Myometrial cell (primary cell): ENCODE measurements around a stretch of chr6.

GRCh38 chr6:157832508-157833019 lies 9.5 kb downstream of the SNX9 start:
- RAMPAGE, long total RNA, result no peak

DNA sequence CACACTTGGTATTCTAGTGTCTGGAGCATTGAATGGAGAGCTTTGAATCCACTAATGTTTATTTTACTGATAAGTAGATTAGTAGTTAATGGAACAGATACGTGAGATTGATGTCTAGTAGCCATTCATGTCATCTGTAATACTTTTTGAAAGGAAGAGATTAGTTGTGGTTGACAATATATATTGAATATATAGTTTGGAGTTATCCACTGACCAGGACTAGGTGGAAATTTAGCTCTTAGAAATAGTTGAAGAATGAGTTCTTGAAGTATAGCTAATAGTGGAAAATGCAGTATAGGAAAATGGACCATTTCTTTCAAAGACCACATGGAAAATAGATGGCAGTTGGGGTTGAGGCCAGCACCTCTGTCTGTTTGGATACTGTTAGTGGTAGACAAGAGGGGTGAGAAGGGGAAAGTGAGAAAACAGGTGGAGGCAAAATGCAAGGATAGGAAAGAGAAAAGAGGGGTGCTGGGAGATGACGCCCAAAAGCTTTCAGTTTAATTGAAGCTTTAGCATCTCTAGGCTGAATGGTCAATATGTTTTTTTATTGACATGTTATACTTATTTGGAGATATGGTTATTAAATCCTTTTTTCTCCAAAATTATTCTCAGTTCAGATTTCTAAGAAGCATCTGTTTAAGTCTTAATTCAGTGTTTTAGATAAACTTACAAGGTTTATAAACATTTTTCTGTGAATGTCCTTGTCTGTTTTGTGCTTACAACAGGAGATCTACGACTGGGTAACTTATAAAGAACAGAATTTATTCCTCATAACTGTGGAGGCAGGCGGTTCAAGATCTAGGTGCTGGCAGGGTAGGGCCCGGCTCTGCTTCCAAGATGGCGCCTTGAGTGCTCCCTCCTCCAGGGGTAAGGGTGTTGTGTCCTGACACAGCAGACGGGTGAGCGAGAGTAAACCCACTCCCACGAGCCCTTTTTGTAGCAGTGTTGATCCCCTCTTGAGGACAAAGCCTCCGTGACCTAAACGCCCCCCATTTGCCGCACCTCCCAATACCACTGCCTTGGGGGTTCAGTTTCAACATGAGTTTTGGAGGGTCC lies 40.6 kb downstream of the SNX9 start:
- RAMPAGE, long total RNA, result no peak

GRCh38 chr6:157868773-157869292 lies 45.8 kb downstream of the SNX9 start:
- RAMPAGE, long total RNA, result no peak

- RAMPAGE, long total RNA, result no peak
Measured at GRCh38 chr6:157877516-157878601, 54.8 kb downstream of the SNX9 start.

- RAMPAGE, long total RNA, result no peak
Measured at GRCh38 chr6:157882114-157883018, 59.3 kb downstream of the SNX9 start.

GRCh38 chr6:157925228-157926289 lies 56.1 kb upstream of the SYNJ2 start:
- RAMPAGE, long total RNA, result no peak

GRCh38 chr6:157985289-157985871 lies 3.7 kb downstream of the SYNJ2 start:
- RAMPAGE, long total RNA, result no peak

DNA sequence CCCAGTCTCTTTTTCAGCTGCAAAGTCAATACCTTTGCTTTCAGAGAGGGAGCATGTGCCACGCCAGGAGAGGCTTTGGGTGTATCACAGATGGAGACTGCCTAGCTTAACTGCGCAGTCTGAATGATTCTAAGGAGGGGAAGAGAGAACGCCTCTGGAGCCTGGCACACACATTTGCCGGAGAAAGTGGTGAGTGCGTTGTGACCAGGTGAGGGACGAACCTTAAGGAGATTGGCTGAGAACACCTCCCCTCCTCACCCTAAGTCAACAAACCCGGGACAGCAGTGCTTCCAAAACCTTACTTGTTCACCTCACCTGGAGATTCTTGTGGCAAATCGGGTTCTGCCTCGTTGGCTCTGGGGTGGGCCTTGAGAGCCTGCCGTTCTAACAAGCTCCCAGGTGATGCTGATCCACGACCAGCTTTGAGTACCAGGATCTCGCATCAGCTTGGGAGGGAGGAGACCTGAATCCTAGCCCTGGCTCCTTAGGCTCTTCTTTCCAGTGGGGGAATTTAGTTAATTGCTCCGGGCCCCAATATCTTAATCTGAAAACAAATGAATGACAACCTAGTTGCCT lies 9.4 kb downstream of the SYNJ2 start:
- RAMPAGE, long total RNA, result no peak

DNA sequence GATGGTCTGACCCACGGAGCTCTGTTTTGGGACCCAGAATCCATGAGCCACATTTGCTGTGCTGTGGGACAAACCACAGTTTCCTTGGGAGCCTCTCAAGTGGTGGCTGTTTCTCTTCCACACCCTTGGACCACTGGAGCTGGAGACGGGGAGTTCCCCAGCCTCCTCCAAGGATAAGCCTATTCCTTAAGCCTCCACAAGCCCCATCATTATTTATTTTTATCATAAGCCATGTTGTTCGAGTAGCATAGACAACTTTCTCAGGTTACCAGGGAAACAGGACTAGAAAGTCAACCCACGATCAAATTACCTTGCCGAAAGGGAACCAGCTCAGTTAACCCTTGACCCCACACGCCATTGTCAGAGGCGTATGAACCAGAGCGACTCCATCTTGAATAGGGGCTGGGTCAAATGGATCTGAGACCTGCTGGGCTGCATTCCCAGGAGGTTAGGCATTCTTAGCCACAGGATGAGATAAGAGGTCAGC lies 22.2 kb downstream of the SYNJ2 start:
- RAMPAGE, long total RNA, result no peak

DNA sequence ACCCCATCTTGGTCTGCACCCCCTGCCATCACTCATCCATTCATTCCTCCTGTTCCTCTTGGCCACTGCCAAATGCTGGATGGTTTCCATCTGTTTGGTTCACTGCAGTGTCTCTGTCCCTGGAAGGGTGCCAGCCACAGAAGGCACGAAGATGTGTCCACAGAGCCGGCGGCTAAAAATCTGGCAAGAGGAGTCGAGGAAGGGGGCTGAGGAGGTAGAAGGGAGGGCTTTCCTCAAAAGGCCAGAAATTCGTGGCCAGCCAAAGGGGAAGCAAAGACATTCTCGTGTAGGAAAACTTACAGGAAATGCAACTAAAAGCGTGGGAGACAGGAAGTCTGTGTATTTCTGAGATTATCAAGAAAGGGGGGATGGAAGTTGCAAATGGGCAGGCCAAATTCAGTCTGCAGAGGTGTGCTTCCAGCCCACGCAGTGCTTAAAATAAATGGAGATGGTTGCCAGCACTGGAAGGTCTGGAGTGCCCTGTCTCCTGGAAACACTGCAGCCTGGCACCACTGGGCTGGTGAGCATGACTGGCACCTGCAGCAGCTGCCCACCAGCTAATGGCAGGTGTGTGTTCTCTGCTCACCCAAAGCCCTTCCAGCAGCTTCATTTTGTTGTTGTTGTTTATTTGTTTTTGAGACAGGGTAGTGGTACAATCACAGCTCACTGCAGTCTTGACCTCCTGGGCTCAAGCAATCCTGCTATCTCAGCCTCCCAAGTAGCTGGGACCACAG lies 27.8 kb downstream of the SYNJ2 start:
- RAMPAGE, long total RNA, result no peak

DNA sequence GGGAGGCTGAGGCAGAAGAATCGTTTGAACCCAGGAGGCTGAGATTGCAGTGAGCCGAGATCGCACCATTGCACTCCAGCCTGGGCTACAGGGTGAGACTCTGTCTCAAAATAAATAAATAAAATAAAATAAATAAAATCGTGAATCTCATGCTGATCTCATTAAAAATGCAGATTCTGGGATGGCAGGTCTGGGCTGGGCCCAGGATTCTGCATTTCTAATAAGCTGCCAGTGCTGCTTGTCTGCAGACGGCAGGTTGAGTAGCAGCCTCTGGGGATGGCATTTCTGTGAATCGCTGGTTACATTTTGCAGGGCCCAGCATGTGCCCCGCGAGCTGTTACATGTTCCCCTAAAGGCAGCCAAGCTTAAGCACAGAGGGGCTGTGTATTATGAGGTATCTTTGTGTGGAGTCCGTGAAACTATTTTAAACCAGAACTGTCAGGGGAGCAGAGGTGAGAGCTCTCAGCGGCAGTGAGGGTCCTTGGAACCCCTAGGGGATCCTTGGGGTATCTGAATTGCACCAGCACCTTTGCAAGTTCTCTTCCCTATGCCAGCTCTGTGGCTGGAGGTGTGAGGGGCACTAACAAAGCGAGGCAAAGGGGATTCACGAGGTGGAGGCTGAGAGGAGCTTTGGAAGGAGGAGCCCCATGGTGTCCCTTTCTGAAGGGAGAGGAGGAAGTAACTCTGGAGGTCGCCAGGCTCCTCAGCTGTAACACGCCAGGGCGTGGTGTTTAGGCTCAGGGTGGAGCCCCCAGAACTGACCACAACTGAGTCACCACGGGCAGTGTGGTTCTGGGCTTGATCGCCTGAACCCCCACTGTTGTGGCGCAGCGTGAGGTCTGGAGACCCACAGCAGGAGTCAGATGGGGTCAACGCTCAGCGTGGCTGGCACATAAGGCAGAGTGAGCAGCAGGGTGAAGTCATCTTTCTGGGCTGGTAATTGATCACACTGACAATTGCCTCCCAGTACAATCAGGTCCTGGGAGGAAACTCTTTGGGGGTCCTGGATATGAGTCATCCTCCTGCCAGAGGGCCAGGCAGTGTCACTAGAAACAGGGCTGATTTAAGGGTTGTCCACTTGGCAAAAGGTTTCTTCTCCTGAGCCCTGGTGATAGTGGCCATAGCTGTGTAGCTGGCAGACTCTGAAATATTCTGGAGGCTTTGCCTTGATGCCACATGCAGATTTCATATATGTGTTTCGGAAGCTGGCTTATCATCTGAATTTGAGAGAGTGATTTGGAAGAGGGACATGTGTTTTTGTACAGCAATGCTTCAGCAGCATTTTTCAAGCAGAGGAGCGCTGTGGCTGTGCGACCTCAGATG lies 49.6 kb downstream of the SYNJ2 start:
- RAMPAGE, long total RNA, result no peak

DNA sequence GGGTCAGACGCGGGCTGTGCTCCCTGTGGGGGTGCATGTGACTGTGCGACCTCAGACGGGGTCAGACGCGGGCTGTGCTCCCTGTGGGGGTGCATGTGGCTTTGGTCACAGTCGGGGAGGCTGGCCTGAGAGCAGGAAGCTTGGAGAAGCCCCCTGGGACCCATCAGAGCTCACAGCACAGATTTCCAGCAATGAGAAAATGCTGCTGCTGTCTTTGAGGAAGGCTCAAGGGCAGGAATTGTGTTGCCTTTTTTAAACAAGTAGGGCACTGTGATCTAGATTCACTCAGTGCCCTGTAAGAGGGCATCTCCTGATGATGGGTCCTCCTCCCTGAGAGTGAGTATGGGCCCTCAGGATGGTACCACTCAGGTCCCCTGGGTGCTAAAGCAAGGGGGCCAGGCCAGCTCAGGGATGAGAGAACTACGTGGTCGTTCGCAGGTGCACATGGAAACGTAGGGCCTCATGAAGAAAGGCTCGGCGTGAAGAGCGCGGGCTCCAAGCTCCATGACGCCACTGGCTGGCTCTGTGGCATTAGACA lies 50.5 kb downstream of the SYNJ2 start:
- RAMPAGE, long total RNA, result no peak

- RAMPAGE, long total RNA, result no peak
Measured at GRCh38 chr6:158039441-158040167, 57.9 kb downstream of the SYNJ2 start.

GRCh38 chr6:158042060-158043515 lies 60.9 kb downstream of the SYNJ2 start:
- RAMPAGE, long total RNA, result no peak

- RAMPAGE, long total RNA, result no peak
Measured at GRCh38 chr6:158068810-158069422, 87.3 kb downstream of the SYNJ2 start.

DNA sequence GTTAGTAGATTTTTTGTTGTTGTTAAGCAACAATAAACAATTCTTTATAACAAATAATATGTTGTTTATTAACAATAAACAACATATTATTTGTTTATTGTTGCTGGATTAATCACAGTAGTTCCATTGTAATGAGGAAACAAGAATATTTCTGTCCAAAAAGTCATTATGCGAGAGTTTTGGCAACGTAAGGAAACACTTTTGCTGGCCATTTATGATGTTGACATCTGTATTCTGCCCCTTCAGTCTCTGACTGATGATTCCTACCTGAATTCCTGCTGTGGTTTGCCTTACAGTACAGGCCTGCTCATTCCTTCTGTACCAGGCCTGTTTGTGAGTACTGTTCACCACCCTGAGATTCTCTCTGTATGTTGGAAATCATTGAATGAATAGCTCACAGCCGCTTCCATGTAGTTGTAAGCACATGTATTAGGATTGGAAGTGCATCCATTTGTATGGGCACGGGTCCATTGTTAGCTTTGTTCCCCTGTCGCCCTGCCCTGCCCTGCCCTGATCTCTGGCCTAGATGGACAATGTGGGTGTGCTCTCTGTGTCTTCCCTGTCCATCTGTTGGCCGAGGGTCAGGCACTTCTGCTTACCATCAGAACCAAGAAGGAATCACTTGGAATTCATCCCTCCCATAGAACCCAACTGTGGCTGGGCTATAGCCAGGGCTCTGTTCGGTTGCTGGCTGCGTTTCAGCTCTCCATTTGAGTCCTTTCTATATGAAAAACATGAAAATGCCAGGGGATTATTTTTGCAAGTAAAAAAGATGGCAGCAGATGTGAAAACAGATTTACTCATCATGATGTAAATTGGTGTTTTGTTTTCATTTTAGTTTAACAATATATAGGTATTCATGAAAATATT lies 26.8 kb upstream of the TULP4 start:
- RAMPAGE, long total RNA, result no peak

- RAMPAGE, long total RNA, result no peak
Measured at GRCh38 chr6:158535989-158536891, 23.7 kb upstream of the TMEM181 start.

DNA sequence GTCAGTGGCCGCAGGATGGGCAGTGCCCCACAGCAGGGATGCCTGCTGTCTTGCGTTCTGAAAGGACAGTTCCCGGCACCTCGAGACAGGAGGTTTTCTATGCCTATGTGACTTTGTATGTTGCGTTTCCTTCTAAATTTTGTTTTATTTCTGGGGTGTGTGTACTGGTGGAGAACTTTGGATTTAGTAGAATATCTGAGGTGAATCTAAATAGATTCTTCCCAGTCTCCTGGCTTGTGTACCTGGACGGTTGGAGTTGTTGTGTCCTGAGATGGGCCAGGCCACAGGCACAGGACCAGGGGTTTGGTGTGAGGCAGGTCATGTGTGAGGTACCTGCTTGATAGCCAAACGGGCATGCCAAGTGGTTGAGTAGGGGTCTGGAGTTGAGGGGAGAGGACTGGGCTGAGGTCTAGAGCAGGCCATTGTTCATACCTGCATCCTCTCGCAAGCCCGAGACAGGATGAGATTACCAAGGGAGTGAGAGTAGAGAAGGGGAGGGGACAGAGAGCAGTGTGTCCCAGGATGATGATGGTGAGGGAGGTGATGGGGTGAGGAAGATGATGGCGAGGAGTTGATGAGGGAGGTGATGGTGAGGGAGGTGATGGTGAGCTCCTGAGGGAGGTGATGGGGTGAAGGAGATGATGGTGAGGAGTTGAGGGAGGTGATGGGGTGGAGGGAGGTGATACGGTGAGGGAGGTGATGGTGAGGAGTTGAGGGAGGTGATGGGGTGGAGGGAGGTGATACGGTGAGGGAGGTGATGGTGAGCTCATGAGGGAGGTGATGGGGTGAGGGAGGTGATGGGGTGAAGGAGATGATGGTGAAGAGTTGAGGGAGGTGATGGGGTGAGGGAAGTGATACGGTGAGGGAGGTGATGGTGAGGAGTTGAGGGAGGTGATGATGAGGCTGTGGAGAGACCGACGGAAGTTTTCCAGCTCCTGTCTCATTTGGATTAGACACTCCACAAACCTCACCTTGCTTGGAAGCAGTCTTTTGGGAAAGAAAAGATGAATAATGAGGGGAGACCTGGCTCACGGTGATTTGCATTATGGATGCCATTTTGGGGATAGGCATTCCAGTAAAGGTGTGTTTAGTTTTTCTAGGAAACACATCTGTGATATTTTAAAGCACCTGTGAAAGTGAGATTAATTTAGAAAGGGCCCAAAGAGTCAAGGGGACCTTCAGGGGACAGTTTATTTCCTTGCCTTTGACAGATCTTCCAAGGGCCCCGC lies 6.4 kb downstream of the TMEM181 start:
- RAMPAGE, long total RNA, result no peak

GRCh38 chr6:158631668-158632056 lies 12.9 kb downstream of the DYNLT1 start:
- RAMPAGE, long total RNA, result no peak

DNA sequence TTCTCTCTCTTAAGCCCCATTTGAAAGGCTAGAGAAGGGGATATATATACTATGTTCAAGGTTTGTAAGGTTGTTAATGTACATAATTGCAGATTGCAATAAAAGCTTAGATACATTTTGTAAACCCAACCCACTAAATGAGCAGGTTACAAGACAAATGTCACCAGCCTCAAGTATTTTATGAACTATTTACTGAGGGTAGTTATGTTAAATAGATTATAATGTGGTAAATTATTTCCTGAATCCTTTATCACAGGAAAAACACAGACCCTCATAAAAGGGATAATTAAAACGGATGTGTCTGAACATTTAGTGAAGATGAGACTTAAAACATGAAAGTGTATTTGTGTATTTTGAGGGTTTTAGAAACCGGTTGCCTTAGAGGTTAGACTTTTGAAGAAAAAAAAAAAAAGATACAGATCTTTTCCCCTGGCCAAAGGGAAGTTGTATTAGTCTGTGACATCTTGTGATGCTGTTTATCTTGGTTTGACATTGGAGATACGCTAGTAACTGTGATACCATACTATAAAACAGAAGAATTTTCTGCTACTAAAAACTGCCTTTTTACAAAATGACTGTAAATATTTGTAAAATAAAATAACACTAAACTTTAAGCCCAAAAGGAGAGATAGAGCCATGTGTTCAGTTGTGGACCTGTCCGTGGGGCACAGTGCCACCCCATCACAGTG lies 9.8 kb downstream of the DYNLT1 start:
- RAMPAGE, long total RNA, result no peak